Foreskin fibroblast (primary cell): ENCODE measurements around the genes CLIC5, TNFRSF21, C6orf141 and RHAG.

DNA sequence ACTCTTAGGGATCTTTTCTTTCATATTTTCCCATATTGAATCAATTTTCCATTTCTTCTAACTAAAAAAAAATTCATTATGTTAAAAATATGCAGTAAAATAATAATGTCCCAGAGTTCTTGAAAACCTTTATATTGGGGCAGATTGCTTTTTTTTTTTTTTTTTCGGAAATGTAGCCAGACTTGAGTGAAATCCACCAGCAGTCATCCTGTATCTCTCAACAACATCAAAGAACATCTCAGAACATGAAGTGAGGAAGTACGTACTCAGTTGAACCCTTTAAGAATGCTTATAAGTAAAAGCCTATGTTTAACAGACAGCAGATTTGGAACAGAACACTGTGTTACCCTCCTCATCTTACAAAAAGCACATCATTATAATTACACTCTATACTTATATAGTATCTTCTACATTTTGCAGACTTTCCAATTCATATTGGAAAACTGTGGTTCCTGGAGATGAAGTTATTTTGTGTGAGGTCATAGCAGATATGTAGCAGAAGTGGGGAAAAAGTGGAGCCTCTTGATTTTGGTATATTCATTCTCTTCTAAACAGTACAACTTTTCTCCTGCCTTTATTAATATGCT is 51.0 kb upstream of the SUPT3H start:
- RRBS = no CpG with 5 or more reads among the region's 2 CpGs

DNA sequence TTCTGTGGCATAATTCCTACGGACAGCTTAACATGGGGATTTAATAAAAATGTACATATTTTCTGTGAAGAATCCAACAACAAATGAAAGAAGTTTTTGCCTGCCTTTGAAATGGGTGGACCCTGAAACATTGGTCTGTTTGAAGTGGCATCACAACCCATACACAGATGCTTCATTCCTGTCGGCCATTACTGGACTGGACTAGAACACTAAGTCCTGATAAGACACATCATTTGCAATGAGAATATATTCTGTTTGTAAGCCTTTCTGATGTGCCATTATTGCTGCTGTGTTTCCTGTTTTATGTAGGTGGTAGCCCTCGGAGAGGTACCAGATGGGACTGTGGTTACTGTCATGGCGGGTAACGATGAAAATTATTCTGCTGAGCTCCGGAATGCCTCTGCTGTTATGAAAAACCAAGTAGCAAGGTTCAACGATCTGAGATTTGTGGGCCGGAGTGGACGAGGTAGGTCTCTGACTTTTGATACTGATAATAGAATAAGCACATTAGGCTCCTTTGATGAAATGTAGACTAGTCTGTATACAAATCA is 53.9 kb upstream of the SUPT3H start:
- RRBS = no CpG with 5 or more reads among the region's 9 CpGs

DNA sequence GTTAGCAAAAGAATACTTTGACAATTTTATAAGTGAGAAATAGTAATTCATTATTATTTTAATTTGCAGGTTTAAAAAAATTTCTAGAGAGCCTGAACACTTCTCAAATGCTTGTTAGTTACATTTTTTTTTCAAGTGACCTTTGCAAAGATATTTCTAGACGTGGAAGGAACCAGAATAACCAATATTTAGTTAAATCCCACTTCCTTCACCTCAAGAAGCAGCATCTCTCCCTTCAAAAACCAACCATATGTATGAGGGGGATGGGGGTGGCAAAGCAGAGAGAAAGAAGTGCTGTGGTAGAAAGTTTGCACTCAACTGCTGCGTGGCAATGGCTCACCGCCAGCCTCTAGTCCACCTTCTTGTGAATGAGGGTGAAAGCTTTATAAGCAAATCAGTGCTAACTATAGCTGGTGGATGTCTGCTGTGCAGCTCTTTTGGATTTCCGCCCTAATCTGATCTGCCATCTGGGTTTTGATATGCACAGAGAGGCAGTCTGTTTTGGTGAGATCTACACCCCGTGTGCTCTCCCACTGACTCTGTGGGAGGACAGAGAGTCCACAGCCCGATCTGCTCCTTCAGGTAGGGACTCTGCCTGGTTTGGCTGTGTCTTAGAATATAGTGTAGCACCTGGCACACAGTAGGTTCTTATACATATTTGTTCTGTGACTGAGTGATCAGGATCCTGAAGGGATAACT is 281.2 kb upstream of the SUPT3H start:
- RRBS = no CpG with 5 or more reads among the region's 6 CpGs

DNA sequence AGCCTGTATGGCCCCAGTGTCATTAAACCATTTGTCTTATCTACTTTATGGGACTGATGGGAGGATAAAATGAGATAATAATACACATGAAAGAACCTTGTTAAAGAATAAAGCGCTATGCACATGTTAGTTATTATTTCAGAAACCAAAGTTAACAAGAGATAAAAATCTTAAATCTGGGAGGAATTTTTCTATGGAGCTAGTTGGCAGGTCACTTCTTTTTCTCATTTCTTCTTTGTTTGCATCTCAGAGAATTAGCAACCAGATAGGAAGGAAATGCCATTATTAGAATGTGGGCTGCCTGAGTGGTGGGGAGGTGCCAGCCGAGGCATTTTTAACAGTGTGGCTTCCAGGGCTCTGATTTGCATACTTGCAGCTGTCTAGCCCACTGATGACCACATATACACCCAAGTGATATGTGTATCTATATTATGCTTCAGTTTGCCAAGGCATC is 206.8 kb downstream of the CLIC5 start:
- RRBS = no CpG with 5 or more reads among the region's 2 CpGs

DNA sequence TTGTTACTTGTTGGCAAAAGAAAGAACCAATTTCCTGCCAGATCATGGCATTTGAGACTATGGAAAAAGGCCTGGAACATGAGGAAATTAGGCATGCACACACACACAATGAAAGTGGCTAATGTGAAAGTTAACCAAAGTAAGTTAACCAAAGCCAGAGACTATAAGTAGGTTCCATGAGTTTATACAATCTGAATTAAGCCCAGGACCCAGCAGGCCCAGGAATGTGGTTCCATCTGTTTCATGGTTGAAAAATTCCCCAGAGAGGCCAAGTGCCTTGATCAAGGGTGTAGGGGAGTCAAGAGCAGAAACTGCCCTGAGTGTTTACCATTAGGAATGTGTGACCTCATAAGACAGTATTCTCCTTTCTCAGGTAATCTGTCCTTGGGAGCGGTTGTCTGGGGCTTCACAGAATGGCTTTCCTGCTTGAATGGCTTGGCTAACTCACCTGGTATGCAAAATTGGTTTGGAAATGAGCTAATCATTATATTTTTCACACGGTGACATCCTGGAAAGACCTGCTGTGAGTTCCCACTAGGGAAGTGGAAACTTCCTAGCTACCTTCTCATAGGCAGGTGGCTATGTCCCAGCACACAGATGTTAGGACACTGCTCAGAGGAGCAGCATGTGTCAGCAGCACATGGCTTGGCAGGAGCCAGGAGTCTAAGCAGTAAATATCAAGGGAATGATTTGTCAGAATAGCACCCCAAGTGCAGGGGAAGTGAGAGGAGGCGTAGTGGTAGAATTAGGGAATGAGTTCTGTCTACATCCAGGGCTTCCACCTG is 17.8 kb downstream of the CLIC5 start:
- RRBS = no CpG with 5 or more reads among the region's 3 CpGs

- RRBS = 2% methylated on average over 23 of the region's 90 CpGs
These were observed at the start of gene CLIC5 for GRCh38 chr6:46014973-46016009. Gene CLIC5 (minus strand): TSS chr6:46015860.

GRCh38 chr6:46399672-46400711 is 91.3 kb downstream of the RCAN2 start:
- RRBS = no CpG with 5 or more reads among the region's 4 CpGs

DNA sequence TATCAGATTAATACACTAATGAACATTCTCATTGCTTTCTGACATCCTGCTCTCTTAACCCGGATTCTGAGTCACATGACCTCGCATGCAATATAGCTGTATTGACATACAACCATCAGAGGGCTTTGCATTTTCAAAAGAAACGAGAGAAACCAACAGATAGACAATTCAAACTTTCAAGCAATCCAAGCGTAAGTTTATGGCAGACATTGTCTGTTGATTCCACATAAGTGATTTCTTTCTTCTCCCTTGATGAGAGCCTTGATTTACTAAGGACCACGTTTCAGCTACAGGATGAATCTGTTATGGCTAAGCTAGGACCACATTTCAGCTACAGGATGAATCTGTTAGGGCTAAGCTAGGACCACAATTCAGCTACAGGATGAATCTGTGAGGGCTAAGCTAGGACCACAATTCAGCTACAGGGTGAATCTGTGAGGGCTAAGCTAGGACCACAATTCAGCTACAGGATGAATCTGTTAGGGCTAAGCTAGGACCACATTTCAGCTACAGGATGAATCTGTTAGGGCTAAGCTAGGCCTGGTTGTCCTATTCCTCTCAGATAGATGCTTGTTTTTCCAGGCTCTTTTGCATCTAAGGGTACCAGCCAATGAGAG is 63.5 kb downstream of the RCAN2 start:
- RRBS = no CpG with 5 or more reads among the region's 5 CpGs

DNA sequence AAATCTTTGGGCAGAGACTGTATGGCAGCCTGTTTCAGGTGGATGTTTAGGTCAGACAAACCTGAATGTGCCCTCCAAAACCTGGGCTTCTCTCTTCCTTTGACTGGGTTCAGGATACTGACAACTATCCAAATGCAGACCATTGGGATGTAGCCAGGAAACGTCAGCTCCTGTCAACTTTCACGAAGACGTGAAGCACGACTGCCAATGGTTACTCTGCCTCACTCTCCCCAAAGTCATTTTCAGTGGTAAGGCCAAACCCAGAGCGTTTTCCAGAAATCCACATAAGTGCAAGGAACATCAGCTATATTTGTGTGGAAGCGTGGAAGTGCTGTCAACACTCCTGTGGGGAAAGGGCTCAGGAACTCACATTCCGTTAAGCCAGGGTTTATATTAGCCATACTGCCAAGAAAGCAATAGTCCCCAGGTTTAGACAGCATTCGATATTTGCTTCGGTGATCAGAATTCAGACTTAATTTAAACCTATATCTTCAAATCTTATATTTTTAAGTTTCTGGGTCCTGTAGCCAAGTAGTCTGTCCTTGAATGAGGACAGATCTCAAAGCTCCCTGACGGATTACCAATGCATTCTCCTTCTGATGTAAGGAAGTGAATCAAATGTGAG is 20.2 kb upstream of the RCAN2 start:
- RRBS = no CpG with 5 or more reads among the region's 10 CpGs

- RRBS = no CpG with 5 or more reads among the region's 2 CpGs
These were observed 22.3 kb upstream of the RCAN2 start for GRCh38 chr6:46513533-46513947.

GRCh38 chr6:46954566-46955333 is 33.0 kb upstream of the ADGRF5 start:
- RRBS = no CpG with 5 or more reads among the region's 9 CpGs

DNA sequence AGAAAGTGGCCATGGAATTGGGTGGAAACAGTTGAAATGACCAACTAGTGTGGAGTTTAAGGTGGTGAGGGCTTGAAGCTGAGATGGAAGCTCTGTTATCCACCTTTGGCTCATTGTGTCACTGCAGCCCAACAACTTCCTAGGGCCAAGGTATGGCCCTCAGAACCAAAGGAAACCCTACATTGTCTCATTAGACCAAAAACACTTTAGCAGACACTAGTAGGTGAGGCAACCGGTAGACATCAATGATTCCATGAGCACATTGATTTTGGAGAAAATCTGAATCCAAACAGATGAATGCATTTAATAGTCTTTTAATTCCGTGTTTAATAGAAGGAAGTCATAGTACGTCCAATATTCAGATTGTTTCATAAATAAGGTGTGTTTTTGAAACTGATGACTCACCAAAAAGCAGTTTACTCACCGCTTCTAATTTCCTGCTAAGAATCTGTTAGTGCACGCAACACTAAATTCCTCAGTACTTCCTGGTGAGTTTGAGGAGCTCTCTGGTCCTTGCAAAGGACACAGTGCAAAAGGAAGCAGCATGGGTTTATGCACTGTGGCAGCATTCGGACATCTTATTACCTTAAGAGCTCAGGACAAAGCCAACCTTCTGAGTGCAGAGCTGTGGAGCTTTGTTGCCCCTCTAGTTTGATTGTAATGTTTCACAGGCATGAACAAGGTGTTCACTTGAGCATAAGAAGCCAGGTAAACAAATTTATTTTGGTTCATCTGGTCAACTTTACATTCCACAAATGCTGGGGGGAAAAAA is 2.2 kb upstream of the ADGRF1 start:
- RRBS = no CpG with 5 or more reads among the region's 6 CpGs

DNA sequence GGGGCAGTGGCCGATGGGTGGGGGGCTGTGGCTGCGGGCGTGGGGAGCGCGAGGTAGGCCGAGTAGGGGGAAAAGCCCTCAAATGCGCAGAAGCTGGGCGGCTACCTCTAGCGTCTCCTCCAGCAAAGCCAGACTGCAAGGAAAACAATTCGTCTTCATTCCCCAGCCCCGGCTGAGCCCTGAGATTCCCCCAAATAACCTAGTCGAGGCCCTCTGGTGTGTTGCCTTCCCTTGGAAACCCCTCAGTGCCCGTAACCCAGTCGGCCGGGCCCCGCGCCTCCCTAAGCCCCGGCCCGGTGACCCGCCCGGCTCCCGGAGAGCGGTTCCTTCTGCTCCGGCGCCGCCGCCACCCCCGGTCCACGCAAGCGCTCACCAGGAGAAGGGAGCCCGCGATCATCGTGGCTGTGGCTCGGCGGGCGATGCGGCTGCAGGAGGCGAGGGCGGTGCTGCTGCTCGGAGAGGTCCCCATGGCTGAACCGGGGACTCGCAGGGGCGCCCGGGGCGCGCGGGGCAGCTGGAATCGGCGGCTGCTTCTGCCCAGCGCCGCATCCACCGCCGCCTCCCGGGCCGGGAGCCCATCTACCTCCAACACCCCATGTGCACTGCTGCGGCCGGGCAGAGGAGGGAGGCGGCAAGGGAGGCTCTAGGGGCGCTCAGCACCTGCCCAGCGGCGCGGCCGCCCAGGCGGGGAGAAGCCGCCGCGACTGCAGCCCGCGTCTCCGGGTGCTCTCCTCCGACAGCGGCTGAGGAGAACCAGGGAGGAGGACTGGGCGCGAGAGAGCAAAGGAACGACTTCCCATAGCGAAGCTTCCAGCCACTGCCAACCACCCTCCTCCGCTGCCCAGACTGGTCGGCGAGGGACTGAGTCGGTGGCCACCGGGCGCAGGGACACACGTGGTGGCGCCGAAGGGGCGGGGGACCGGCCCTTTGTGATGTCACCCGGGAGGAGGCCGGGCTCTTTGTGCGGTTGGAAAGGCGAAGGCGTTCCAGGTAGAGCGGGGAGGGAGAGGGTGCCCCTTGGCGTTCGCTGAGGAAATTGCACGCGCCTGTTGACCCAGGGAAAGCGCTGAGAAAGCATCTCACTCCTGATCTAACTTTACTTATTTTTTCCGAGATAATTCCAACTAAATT is at the start of gene TNFRSF21:
TSS of gene TNFRSF21 (minus strand) at position 863 of the 1,131 bp plus-strand sequence.
- RRBS = 2% methylated on average over 30 of the region's 99 CpGs

DNA sequence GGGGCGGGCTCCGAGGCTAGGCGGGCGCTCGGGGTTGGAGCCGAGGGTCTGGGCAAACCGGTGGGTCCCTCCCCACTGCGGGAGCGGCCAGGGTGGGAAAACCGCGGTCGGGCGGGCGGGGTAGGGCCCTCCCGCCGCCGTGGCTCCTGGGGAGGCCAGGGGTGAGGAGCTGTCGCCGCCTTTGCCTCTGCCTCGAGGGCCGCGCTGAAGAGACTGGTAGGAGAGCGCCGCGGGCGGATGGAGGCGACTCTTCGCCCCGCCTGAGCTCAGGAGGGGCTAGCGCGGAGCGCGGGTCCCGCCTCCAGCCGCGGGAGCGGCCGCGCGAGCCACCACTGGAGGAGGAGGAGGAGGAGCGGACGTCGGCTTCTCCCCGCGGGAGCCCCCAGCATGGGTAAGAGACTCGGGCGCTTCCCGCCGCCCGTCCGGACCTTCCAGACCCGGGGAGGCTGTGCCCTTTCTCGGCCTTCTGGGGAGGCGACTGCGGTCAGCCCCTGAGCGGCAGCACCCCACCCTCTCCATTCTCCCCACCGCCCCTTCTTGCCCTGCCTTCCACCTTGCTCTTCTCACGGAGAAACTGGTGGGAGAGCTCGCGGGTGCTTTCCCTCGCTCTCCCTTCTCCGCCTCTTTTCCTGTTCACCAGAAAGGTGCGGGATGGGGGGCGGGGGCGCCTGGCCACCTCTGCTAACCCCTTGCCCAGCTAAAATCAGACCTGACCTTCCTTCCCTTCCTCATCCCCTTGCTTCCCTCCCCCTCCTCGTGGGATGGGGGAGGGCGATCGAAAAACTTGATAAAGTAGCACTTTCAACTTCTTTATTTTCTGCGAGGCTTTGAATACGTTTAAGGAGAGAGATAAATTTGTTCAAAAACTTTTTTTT is 506 bp downstream of the CD2AP start:
- RRBS = no CpG with 5 or more reads among the region's 70 CpGs

GRCh38 chr6:47701076-47701634 is 2.8 kb downstream of the ADGRF4 start:
- RRBS = no CpG with 5 or more reads among the region's 4 CpGs

GRCh38 chr6:49550246-49551209 is at the start of gene C6orf141:
Gene C6orf141 (plus strand): TSS chr6:49550668.
- RRBS = 3% methylated on average over 32 of the region's 58 CpGs

DNA sequence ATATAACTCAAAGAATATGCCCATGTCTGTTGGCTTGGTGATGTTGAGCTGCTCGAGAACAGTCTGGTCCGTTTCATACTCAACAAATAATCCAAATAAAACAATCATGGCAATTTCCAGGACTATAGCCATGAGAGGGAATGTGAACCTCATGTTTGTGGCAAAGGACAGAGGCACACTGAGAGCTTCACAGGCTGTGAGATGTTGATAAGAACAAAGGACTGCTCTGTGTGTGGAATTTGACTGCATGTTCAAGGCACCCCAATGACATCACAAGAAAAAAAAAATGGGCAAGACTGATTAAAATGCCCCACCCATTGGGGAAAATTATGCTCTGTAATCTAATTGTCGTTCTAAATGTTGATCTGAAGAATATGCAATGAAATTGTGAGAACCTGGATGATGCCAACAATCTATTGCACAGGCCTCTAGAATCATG is at the start of gene RHAG:
TSS of gene RHAG (minus strand) at position 180 of the 439 bp plus-strand sequence.
- RRBS = no CpG with 5 or more reads among the region's 3 CpGs

DNA sequence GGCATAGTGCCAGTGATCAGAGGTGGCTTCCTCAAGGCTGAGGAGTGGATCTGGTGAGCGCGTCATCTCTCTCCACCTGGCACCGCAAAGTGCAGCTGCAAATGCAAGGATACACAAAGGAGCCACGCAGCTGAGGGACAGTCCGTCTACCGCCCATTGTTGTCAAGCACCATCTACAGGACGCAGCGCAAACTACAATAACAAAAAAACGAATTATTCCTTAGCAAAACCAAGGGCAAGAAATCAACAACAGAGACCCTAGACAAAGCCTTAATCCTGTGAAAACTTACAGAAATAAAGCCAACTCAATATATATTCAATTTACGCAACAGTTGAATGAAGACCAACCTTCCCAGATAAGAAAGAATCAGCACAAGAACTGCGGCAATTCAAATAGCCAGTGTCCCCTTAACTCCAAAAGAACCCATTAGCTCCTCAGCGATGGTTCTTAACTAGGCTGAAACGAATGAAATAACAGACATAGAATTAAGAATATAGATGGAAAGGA is 9.2 kb upstream of the DEFB110 start:
- RRBS = no CpG with 5 or more reads among the region's 13 CpGs

DNA sequence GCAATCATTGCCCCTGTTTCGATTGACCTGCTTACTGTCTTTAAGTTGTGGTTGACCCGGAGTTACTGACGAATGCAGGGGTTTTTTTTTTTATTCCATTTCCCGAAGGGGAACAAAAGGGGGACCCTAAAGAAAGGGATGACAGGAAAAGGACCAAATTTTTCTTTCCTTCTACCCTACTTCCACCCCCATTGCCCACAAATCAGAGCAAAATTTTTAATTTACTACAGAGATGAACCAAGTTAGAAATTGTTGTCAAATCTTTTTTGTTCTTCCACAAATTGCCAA is 174 bp upstream of the IL17F start:
- RRBS = no CpG with 5 or more reads among the region's 4 CpGs

- RRBS = 25% methylated on average over 1 of the region's 27 CpGs
These were observed 22.6 kb upstream of the MCM3 start for GRCh38 chr6:52306983-52307620.